ENCODE results near the genes ERBB3 and ESYT1.

- RAMPAGE, long total RNA = no peak
- RRBS = no CpG with 5 or more reads among the region's 11 CpGs
These were observed 5.4 kb upstream of the DNAJC14 start for GRCh38 chr12:55834529-55835411.

DNA sequence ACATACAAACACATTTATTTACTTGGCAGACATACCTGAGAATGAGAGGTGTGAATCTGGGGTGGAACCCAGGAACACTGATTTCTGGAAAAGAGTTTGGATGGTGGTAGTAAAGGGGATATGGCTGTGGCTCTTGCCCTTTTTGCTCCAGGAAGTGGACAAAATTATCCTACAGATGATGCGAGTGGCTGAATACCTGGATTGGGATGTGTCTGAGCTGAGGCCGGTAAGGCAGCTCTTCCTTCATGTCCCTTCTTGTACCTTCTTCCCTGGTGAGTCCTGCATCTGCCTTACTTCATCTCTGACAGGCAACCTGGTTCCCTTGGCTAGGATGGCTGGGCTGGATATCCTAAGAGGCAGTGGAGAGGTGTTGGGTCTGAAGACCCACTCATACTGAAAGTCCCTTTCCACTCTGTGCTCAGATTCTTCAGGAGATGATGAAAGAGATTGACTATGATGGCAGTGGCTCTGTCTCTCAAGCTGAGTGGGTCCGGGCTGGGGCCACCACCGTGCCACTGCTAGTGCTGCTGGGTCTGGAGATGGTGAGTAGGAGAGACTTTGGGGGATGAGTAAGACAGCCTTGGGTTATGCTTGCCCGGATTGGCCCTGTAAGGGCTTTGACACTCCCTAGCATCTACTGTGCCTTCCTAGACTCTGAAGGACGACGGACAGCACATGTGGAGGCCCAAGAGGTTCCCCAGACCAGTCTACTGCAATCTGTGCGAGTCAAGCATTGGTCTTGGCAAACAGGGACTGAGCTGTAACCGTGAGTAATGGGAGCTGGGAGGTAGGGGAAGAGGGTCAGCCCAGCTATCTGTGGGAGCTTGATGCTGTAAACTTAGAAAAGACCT is 8.0 kb downstream of the DGKA start:
- RAMPAGE, long total RNA = no peak
- RRBS = 95% methylated on average over 3 of the region's 9 CpGs

DNA sequence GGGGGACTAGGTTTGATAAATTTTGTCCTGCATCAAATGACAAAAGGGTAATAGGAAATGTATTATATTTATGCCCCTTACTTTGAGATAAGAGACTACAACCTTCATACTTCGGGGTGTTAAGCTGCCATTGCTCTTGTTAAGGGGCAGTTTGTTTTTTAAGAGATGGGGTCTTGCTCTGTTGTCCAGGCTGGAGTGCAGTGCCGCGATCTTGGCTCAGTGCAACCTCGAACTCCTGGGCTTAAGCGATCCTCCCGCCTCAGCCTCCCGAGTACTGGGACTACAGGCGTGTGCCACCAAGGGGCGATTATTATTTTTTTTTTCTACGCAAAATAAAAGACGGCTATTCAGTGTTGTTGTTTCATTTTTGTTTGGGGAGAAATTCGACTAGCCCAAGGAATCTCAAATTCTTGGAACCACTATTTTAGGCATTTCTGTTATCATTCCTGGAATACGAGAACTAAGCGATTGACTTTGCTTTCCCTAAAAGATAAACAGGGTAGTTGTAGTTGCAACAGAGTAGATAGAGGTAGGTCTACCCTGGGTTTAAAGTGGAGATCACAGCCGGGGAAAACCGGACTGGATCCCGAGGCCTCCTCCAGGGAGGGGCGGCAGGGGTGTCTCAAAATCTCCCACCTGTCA is 621 bp upstream of the SUOX start:
- RAMPAGE, long total RNA = no peak
- RRBS = 0% methylated on average over 3 of the region's 18 CpGs

- RAMPAGE, long total RNA = no peak
- RRBS = 1% methylated on average over 6 of the region's 35 CpGs
These were observed at the start of gene ERBB3 for GRCh38 chr12:56079690-56080264. Gene ERBB3 (plus strand): TSS chr12:56080165.

DNA sequence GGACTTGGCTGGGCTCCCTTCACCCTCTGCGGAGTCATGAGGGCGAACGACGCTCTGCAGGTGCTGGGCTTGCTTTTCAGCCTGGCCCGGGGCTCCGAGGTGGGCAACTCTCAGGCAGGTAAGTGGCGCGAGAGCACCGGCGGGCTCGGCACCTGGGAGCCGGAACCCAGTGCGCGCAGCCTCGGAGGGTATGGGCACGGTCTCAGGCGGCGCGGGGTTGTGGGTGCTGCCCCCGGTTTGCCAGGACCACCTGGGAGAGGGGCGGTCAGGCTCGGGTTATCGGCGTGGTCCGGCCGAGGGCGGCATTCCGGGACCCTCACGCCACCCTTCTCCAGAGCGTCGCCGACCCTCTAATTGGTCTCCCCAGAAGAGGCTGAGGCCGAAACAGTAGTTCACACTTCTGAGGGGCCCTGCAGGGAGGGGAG is 312 bp downstream of the ERBB3 start:
- RAMPAGE, long total RNA = no peak
- RRBS = 3% methylated on average over 19 of the region's 33 CpGs

DNA sequence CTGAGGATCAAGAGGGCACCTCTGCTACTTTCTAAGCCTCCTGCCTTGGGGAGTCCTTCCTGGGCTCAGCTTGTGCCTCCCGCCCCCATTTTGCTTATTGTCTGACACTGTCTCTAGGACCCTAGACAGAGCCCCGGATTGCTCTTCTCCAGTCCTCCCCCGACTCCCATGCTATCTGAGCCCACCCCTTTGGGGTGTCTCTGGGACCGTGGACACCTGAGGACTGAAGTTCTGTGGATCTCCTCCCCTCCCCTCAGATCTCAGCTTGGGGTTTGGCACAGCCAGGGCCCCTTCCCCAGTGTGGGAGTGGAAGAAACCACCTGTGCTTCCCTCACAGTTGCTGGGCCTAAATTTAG is 1.2 kb downstream of the ERBB3 start:
- RAMPAGE, long total RNA = no peak
- RRBS = no CpG with 5 or more reads among the region's 4 CpGs

GRCh38 chr12:56127726-56128717 is at the start of gene ESYT1:
Gene ESYT1 (plus strand): TSS chr12:56128267.
- RAMPAGE, long total RNA = no peak
- RRBS = 2% methylated on average over 9 of the region's 55 CpGs

GRCh38 chr12:56143077-56143601 is 9.2 kb upstream of the MYL6B start:
- RAMPAGE, long total RNA = no peak
- RRBS = no CpG with 5 or more reads among the region's 6 CpGs

- RAMPAGE, long total RNA = no peak
- RRBS = no CpG with 5 or more reads among the region's 4 CpGs
These were observed 1.3 kb downstream of the MYL6 start for GRCh38 chr12:56159435-56159802.

DNA sequence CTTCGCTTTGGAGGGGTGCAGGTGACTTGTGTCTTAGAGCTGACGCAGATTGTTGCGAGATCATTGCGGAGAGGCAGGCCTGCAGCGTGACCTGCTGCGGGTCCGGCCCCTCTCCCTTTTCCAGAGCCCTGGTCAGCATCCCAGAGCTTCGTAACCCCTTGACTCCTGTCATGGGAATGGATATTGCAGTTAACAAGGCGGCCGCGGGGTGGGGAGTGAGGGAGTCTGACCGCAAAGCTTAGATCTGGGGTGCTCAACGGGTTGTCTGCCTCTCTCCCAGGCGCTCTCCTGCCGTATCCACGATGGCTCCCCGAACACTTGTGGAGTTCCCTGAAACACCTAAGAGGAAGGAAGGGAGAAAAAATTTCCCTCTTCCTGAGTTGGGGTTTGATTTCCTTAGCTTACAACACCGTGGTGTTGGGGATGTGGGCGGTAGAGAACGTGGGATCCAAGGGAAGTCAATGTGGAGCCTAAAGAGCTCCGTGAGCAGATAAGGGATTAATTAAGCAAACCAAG is 515 bp upstream of the RNF41 start:
- RAMPAGE, long total RNA = no peak
- RRBS = 0% methylated on average over 4 of the region's 21 CpGs

DNA sequence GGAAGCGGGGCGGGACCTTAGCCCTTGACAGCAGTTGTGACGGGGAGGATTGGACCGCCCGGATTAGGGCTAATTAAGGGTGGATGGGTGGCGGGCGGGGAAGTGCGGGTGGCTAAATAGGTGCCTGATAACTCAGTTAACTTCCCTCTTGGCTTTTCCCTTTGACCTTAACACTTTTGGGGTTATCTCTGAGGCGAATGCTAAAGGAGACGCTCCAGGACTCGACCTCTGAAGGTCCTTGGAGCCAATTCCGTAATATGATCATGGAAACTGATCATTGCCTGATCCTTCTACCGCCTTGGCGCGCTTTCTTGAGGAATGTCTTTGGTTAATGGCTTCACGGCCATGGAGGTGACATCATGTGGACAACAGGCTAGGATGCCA is 317 bp upstream of the CS start:
- RAMPAGE, long total RNA = no peak
- RRBS = 2% methylated on average over 5 of the region's 16 CpGs

GRCh38 chr12:56322894-56323736 is 7.3 kb upstream of the CNPY2 start:
- RAMPAGE, long total RNA = no peak
- RRBS = no CpG with 5 or more reads among the region's 9 CpGs

DNA sequence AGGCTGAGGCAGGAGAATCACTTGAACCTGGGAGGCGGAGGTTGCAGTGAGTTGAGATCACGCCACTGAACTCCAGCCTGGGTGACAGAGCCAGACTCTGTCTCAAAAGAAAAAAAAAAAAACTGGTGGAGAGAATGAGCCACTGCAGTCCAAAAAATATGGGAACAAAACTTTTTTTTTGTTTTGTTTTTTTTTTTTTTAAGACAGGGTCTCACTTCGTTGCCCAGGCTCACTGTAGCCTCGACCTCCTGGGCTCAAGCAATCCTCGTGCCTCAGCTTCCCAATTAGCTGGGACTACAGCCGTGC is 3.7 kb upstream of the SPRYD4 start:
- RAMPAGE, long total RNA = no peak
- RRBS = no CpG with 5 or more reads among the region's 6 CpGs

- RAMPAGE, long total RNA = no peak
- RRBS = 34% methylated on average over 4 of the region's 27 CpGs
These were observed 630 bp downstream of the SPRYD4 start for GRCh38 chr12:56468780-56469636.

DNA sequence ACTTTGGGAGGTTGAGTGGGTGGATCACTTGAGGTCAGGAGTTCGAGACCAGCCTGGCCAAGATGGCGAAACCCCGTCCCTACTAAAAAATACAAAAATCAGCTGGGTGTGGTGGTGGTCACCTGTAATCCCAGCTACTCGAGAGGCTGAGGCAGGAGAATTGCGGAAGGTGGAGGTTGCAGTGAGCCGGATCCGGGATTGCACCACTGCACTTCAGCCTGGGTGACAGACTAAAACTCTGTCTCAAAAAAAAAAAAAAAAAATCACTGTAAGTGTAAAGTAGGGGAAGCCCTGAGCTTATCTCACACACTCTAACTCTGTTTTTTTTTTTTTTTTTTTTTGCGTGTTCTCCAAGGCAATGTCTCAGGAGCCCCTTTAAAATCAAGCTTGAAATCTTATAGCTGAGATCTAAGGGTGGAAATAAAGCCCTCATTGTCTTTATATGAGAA is 413 bp upstream of the RBMS2 start:
- RAMPAGE, long total RNA = no peak
- RRBS = no CpG with 5 or more reads among the region's 8 CpGs

GRCh38 chr12:56527845-56528346 is 6.3 kb downstream of the RBMS2 start:
- RAMPAGE, long total RNA = no peak
- RRBS = no CpG with 5 or more reads among the region's 4 CpGs

DNA sequence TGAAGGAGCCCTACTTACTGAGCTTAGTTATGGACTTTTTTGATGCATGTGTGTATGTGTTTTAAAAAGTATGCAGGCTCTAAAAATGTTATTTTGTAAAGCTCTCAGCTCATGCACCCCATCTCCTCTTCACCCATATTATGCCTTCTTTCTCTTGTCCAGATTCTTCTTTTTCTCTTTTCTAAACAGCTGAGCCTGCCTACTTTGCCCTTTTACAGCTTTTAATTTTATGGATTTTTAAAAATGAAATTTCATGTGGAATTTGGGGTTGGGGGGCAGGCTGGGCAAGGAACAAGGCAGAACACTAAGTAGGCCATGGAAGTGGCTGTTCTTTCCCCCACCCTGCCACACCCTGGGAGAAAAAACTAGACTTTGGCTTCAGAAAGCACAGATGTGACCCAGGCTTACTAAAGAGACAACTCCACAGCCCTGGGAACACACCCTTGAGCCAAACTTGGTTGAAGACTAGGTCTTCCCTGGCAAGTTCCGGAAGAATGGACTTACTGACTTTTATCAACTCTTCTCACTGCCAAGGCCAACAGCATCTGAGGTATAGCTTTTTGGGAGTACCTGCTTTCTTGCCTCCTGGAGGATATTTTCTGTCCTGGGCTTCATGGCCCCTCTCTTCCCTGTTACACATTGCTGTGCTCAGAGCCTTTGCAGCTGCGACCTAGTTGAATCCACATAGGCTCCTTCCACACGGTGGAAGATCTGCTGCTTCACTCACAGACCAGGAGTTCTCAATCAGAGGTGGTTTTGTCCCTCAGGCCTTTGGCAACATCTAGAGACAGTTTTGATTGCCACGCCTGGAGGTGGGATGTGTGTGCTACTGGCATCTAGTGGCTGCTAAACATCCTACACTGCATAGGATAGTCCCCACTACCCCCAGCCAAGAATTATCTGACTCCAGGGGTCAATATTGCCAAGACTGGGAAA is 40.3 kb downstream of the BAZ2A start:
- RAMPAGE, long total RNA = no peak
- RRBS = no CpG with 5 or more reads among the region's 4 CpGs

DNA sequence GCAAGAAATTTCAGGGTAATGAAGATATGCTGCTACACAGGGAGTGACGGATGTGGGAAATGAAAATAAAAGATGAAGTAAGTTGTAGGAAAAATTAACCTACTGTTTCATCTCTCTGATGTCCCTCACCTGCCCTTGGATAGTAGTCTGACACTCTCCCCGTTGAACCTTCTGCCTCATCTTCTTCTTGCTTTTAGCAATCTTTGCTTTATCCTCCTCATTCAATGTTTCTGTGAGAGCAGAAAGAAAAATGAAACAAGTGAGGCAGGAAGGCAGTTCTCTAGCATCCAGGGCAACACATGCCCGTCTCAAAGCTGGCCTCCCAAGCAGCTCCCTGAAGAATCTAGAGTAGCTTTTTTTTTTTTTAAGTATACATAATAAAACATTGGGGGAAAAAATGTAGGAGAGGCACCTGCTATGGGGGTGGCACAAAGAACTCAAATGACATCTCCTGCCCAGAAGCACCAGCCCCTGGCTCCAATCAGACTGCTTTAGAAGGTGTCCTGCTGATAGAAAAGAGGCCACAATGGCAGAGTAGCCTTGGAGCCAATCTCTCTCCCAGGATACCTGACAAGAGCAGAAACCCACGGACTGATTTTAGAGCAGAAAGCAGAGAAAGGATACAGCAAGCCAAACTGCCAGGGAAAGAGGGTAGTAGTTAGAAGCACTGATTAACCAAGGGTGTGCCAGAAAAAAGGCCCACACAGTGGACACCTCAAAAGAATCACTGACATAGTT is 23.5 kb downstream of the BAZ2A start:
- RAMPAGE, long total RNA = no peak
- RRBS = no CpG with 5 or more reads among the region's 4 CpGs

- RAMPAGE, long total RNA = start-site peak on the minus strand at chr12:56634968-56635015, 40 and 31 reads in 2 replicates
- RRBS = 1% methylated on average over 20 of the region's 42 CpGs
These were observed 4.8 kb upstream of the BAZ2A start for GRCh38 chr12:56634839-56635448.

DNA sequence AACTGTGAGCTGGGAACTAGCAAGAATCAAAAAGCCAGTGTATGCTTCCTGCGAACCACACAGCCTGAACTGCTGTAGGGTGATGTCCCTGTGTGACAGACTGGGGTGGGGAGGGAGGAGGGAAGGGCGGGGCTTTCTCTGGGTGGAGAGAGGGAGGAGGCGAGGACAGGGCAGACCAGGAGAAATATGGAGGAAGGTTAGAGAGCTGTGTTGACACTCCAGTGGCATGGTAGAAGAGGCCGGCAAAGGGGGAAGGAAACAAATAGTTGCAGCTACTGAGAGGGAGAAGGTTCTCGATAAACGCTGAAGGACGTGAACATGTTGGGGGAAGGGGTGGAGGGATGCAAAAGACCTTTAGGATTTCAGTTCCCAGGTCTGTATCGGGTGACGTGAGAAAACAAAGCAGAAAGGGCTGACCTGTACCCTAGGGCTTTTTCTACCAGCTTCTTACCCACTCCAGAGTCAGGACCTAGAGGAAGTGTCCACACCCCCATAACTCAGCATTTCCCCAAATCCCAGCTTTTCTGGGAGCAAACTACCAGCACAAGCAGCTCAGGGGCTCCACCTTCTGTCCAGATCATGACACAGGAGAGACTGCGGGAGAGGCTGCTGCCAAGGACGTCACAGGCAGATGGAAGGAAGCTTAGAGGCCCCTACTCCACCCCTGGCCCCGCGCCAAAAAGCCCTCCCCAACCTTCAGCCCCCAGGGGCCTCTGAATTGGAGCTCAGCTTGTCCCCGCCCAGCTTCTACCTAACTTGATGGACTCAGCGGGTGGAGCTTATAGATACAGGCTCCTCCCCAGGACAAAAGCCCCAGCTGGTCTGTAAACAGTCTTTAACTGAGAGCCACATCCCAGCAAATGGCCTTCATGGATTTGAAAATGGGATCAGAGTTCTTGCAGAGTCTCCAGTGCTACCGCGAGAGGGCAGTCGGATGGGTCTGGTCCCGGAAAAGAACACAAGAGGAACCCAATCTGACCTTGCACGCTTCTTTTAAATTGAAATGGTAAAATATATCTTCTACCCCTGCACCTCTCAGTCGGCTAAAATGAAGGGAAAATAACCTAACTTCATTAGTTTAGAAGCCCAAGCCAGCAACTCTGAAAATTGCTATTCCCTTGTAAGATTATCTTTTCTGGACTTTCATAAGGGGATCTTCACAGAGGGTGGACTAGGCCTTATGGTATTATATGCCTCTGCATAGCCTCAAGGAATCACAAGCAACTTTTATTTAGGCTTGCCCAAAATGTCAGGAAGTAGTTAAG is 6.6 kb upstream of the BAZ2A start:
- RAMPAGE, long total RNA = start-site peak on the minus strand centred at position 71 of the sequence, 12 bp wide, 133 and 144 reads in 2 replicates
- RRBS = no CpG with 5 or more reads among the region's 21 CpGs